RPMI7951 (cell line): ENCODE results near the gene IL6R.

GRCh38 chr1:154404702-154405750 is at the start of gene IL6R:
Gene IL6R (plus strand): TSS chr1:154405343.
- RAMPAGE, long total RNA = no peak

- RAMPAGE, long total RNA = no peak
Measured at GRCh38 chr1:154425530-154426125, 20.5 kb downstream of the IL6R start.

- RAMPAGE, long total RNA = no peak
Measured at GRCh38 chr1:154441849-154442456, 36.8 kb downstream of the IL6R start.

DNA sequence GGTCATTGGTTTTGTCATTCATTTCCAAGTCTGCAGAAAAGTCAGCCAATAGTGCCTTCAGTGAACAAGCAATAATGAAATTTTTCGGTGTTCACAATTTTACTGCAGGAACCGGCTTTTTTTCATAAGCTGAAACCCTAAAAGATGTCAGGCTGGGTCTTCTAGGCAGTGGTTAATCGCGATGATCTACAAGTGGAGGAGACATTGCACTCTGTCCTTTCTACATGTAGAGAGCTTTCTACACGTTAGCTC is 44.5 kb upstream of the TDRD10 start:
- RAMPAGE, long total RNA = no peak

GRCh38 chr1:154463129-154463381 is 39.0 kb upstream of the TDRD10 start:
- RAMPAGE, long total RNA = no peak

DNA sequence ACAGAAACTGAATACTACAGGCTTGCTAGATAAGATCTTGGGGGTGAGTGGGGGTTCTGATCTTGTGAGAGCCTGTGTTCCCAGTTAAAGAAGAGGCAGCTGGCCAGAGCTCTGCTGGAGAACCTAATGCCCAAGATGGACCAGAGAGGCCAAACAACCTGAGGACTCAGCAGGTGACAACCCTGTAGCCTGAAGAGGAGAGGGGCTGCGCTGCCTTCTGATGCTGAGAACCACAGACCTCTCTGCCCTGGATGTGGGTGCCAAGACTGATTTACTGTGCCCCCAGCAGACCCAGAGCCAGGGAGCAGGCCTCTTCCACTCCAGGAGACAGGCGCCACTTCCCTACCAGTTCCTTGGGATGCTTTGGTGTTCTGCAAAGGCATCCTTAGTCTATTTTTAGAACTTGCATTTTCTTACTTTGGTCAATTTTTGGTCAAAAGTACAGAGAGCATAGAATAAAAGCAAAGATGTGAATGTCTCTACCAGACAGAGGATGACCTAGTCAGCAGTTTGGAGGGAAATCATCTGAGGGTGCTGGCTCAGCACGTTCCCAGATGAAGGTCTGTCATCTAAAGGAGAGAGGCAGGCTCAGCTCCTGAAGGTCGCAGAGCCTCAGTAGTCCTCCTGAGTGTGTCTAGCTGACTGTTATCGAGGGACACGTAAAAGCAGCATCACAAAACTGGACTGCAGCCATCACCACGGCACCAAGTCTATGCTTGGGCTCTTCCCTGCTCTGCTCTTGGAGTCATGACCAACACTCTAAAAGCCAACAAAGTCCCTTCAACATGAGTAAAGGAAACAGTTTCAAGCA is 15.2 kb downstream of the CHRNB2 start:
- RAMPAGE, long total RNA = no peak

DNA sequence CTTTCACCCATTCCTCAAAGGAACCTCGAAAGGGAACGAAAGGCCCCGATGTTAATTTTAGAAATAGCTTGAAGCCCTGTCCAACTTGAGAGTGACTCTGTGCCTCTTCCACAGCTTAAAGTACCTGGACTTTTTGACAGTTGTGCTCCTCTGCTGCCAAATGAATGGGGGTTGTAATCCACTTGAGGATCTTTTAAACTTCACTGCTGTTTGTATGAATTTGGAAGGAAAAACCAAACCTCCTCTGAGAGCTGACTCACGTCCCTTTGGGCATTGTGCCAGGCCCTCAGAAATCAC is 78.5 kb downstream of the KCNN3 start:
- RAMPAGE, long total RNA = no peak

DNA sequence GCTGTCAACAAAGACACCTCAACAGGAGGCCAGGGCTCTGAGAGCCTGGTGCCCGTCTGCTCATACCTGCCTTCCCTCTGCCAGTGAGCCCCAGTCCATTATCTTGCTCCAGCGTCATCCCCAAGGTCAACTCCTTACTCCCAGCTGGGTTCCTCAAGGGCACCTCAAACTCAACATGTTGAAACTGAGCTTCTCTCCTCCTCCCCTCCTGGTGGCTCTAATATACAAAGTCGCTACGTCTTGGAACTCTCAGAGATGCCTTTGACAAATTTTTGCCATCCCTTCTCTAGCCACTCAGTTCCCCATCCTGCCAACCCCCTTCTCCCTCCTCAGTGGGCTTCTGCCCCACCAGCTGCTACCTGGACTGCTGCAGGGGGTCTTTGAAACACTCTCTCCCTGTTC is 3.2 kb downstream of the PBXIP1 start:
- RAMPAGE, long total RNA = no peak

DNA sequence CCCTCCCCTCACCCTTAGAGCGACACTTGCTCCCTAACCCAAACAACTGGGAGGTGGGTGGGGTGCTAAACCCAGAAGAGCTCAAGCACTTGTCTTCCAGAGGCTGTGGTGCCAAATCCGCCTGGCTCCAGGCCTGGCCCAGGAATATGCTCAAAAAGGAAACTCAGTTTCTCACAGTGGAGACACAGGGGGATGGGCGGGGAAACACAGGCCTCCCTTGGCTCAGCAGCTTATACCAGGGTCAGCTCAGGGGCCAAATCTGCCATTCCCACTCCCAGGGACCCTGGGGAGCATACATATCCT is 696 bp upstream of the PBXIP1 start:
- RAMPAGE, long total RNA = no peak

DNA sequence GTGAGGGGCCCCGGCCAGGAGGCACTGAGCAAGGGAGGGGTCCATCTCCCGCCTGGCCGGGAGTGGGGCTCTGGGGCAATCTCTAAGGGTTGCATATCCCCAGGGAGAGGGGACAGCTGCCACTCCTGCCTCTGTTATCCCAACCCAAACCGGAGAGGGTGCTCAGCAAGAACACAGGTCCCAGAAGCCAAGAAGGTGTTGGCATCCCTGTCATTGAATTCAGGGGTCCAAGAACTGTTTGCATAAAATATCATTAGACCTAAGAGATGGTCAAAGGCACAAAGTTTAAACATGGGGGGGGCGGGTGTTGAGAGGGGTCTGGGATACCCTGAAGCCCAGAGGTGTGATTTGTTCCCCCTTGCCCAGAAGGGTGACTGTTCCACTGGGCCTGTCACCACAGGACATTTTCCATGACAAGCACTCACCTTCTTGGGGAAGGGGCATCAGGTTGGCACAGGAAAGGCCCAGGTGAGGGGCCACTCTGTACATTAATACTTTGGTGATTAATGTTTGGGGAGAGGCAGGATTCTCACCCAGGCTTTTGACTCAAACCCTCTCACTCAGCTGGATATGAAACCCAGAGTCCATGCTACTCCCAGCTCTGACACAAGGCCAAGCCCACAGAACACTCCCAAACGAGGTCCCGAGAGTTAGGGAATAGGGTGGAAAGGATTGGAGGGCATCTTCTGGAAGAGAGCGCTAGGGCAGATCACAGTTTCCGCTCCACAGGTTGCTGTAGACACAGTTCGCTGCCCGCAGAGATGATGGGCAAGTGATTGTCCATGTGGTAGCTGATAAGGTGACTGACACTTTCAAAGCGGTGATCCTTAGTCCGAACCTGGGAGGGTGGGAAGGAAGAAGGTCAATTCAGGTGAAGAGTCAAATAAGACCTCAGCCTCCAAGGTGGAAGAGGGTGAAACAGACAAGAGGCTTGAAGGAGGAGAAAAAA is 1.8 kb upstream of the PYGO2 start:
- RAMPAGE, long total RNA = no peak

DNA sequence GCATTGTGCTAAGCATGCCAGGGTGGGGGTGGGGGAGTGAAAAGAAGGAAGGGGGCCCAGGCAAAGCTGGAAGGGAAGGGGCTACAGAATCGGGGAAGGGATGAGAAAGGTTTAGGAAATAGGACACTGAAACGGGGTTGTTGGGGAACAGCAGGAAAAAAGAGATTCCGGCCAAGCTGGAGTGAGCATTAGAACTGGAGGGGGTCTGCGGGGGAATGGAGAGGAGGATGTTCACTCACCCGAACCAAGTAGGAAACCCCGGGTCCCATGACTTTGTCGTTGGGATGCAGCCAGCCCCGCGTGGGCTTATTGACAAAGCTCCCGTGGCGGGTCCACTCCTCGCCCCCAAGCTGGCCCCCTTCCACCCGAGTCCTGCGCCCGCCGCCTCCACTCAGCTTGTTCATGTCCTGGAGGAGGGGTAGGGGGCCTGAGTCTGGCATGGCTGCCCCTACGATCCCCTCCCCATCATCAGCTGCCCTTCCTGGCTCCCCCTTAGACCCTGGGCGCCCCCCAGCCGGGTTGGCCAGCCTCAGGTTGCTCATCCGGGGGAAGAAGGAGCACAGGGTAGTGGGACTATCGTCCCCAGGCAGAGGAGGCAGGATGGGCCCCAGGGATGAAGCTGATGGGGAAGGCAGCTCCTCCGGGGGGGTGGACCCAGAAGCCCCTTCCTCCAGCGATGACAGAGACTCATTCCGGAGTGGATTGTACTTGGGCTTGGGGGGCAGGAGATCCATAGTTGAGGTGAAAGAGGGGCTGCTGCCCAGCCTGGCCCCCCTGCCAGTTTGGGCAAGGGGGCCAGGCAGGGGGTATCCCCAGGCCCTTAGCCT is 541 bp downstream of the SHC1 start:
- RAMPAGE, long total RNA = no peak

- RAMPAGE, long total RNA = no peak
Measured at GRCh38 chr1:155000435-155001630, 1.8 kb upstream of the ZBTB7B start.

DNA sequence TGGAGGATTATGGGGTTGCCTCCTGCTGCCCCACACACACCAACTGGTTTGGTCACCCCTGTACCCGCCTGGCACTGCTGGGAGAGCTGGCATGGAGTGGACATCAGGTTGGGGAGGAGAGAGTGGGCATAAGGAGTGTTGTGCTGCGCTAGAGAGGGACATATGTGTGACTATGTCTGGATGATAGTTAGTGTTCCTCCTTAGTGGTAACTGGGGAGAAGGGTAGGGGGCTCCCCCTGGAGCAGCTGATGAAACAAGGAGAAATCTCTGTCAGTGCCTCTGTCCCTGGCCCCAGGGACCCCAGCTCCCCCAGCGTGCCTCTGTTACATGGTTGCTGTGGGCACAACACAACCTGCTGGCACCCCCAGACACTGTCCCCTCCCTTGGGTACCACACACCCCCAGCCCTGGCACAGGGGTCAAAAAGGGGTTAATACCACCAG is 1.9 kb downstream of the ZBTB7B start:
- RAMPAGE, long total RNA = no peak

DNA sequence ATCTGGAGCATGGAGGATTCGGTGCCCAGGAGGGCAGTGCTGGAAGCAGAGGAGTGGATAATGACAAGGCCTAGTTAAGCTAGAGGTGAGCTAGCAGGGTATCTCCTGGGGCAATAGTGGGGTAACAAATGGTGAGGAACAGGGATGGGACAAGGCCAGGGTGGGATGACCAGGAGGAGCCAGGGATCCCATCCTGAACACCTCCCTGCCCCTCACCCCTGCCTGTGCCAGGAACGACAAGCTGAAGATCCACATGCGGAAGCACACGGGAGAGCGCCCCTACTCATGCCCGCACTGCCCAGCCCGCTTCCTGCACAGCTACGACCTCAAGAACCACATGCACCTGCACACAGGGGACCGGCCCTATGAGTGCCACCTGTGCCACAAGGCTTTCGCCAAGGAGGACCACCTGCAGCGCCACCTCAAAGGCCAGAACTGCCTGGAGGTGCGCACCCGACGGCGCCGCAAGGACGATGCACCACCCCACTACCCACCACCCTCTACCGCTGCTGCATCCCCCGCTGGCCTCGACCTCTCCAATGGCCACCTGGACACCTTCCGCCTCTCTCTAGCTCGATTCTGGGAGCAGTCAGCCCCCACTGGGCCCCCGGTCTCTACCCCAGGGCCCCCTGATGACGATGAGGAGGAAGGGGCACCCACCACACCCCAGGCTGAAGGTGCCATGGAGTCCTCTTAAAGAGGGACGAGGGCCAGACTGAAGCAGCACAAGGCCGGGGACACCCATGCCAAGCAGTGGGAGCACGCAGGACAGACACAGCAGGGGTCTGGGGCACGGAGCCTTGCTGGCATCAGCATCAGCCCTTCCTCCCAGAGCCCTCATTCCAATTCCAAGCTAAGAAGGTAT is 13.6 kb downstream of the ZBTB7B start:
- RAMPAGE, long total RNA = no peak

DNA sequence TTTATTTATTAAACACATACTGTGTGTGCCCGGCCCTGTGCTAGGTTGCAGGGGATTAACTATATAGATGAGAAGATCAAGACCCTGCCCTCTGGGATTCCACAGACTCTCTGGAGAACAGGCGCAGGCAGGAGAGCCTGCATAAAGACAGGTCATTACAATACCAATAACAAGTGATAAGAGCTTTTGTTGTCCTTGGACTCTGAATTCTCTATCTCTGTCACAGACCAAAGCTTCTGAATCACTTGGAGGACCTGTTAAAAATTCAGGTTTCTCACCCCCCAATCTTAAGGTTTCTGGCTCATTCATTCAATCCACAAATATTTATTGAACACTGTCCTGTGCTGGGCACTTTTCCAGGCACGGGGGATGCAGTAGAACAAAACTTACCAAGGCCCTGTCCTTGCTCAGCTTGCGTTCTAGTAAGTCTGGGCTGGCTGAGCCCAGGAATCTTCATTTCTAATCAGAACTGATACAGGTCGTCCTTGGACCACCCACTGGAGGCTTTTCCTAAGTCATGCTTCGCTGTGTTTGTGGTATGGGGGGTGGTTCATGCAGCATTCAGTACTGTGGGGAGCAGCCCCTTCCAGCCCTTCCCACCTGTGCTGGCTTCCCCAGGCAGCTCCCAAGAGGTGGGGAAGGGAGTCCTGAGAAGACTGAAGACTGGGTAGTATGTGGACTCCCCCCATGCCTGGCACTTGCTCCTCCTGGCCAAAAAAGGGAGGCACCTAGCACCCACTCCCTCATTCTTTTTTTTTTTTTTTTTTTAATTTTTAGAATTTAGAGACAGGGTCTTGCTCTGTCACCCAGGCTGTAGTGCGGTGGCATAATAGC is 1.5 kb downstream of the EFNA4 start:
- RAMPAGE, long total RNA = no peak

DNA sequence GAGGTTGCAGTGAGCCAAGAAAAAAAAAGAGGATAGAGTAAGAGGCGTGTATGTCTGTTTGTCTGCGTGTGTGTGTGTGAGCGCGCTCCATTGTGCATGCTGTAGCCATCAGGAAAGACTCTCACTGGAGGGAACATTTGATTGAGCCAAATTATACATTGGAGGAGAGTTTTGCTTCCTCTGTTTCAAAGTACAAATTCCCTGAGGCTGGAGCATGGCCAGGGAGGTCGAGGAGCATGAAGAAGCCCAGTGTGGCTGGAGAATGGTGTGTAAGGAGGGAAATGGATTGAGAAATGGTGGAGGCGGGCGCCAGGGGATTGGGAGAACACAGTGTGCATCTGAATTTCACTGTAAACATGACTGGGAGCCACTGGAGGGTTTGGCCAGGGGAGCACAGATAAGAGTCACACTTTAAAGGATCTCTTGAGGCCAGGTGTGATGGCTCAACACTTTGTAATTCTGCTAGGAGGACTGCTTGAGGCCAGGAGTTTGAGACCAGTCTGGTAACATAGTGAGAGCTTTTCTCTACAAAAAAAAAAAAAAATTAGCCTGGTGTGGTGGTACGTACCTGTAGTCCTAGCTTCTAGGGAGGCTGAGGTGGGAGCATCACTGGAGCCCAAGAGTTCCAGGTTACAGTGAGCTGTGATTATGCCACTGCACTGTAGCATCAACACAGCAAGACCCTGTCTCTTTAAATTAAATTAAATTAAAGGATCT is 21.9 kb upstream of the EFNA1 start:
- RAMPAGE, long total RNA = no peak

DNA sequence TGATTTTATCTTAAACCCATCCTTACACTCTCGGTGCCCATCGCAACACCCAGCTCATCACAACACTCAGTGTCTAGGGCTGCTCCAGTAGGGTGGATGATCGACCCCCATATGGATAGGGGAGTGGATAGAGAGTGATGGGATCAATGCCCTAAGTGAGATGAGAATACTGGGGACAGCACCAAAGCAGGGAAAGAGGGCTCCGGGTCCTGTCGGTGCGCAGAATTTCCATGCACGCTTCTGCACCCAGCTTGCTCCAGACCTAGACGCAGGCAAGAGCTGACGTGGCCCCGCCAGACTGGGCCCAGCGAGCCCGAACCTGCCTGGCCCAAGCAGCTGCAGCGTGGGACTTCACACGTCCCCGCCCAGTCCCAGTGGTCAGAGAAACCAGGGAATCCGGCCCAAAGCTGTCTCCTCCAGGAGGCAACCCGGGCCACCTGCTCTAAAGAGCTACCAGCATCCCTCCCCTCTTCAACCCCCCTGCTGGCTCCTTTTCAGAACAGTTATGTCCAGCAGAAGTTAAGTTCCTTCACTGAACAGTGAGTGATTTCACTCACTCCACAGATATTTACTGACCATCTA is 2.3 kb upstream of the EFNA1 start:
- RAMPAGE, long total RNA = no peak

GRCh38 chr1:155126887-155127174 is 845 bp upstream of the EFNA1 start:
- RAMPAGE, long total RNA = no peak

GRCh38 chr1:155191722-155192644 is 15.7 kb downstream of the THBS3 start:
- RAMPAGE, long total RNA = no peak

GRCh38 chr1:155262864-155263893 is 1.0 kb upstream of the SCAMP3 start:
- RAMPAGE, long total RNA = no peak